Neural progenitor cell (in vitro differentiated cells): ENCODE data around the genes B3GALNT1, NMD3 and SI.

DNA sequence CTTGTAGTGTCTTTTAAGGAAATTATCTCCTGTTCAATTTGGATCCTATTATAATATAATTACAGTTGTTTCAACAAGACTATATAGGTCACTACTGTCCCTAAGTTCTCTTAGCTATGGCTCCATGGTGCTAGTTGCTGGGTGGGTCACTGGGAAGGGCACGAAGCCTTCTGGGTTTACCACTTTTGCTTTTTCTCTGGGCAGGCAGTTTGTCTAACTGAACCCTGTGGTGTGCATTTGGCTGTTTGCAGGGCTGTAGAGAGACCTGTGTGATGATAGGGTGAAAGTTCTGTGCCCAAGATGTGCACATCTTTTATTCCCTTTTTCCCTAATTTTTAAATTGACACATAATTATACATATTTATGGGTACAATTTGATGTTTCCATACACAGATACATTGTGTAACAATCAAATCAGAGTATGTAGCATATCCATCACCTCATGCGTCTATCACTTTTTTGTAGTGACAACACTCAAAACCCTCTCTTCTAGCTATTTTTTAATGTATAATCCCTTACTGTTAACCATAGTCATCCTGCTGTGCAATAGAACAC lies 16.1 kb downstream of the MFSD1 start:
- RAMPAGE, long total RNA = no peak

DNA sequence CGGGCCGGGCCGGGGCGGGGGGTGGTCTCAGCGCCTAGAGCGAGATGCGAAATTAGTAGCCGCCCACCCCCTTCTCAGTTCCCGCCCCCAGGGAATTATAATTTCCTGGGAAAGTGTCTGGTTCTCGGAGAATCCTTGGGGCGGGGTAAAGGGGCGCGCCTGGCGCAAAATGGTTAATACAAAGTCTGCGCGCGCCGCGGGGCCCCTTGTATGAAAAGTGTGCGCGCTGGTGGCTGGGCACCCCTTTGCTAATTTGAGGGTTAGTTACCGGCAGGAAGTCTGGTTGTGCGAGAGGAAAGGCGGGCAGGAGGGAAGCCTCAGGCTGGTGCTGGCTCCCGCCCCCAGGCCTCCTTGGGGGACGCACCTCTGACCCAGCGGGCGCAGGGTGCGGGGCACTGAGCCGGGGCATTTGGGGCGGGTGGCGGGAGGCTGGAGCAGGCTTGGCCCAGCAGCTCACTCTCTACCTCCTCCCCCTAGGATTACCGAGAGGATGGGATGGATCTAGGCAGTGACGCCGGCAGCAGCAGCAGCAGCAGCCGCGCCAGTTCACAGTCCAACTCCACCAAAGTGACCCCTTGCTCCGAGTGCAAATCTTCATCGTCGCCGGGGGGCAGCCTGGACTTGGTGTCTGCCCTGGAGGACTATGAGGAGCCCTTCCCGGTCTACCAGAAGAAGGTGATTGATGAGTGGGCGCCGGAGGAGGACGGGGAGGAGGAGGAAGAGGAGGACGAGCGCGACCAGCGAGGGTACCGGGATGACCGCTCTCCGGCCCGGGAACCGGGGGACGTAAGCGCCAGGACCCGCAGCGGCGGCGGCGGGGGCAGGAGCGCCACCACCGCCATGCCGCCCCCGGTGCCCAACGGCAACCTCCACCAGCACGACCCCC lies 461.0 kb upstream of the C3orf80 start:
- RAMPAGE, long total RNA = no peak

GRCh38 chr3:159790131-159790511 lies 435.1 kb upstream of the C3orf80 start:
- RAMPAGE, long total RNA = no peak

- RAMPAGE, long total RNA = no peak
Measured at GRCh38 chr3:159872391-159872885, 352.8 kb upstream of the C3orf80 start.

DNA sequence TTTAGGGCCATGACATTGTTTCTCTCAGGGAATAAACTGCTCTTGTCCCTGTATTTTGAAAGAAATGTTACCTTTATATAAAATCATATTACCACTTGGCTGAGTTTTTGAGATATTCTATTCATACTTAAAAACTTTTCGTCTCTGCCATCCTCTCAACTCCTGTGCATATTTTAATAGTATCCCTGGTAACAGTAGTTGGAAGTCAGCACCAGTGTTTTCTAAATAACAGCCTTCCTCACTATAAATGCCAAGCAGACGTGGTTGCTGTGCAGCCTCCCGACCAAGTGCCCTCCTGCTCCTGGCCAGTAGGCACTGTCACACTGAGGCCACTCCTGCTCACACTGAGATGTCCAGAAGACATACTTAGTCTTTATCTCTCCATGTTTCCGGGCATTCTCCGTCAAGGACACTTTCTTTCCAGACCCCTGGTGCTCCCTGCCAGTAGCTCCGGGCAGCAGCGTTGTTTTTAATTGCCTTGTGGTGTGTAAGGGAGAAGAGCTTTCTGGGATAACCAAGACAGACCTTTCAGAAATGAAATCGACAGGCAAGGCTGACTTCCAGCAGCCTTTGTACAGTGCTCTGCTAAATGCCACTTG lies 342.5 kb upstream of the C3orf80 start:
- RAMPAGE, long total RNA = no peak

DNA sequence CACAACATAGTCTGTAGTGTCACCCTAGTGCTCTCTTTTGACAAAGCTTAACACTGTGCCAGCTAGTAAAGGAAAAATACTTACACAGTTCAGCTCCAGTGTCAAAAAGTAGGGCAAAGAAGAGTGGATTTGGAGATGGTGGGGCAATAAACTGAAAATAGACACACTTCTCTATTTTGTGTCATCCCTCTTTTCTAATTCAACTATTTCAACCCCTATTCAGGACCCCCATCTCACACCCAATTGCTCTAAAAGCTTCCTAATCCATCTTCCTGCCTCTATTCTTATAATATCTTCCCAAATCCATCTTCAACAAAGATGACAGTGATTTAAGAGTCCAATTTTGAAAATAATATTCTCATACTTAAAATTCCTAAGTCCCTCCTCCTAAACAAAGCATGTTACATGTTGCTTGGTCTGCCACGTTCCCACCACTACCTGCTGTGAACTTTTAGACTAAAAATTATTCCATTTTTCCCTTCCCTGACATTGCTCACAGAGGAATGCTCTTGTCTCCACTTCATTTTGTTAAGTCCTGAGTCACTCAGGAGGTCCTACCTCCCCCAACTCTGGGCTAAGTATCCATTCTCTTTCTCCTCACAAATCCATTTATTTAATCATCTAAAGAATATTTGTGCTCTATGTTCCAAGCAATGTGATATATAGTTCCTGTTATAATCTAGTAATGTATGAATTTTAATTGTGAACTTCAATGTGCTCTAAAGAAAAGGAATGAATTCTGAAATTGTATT lies 41.9 kb upstream of the TRIM59 start:
- RAMPAGE, long total RNA = no peak

GRCh38 chr3:160565625-160566558 lies 521 bp upstream of the KPNA4 start:
- RAMPAGE, long total RNA = no peak

- RAMPAGE, long total RNA = no peak
Measured at GRCh38 chr3:160804770-160805387, 48.8 kb downstream of the PPM1L start.

GRCh38 chr3:160806291-160806883 lies 50.4 kb downstream of the PPM1L start:
- RAMPAGE, long total RNA = no peak

GRCh38 chr3:161104441-161105719 lies at the start of gene B3GALNT1:
B3GALNT1 (minus strand) TSS chr3:161105349.
- RAMPAGE, long total RNA = no peak

DNA sequence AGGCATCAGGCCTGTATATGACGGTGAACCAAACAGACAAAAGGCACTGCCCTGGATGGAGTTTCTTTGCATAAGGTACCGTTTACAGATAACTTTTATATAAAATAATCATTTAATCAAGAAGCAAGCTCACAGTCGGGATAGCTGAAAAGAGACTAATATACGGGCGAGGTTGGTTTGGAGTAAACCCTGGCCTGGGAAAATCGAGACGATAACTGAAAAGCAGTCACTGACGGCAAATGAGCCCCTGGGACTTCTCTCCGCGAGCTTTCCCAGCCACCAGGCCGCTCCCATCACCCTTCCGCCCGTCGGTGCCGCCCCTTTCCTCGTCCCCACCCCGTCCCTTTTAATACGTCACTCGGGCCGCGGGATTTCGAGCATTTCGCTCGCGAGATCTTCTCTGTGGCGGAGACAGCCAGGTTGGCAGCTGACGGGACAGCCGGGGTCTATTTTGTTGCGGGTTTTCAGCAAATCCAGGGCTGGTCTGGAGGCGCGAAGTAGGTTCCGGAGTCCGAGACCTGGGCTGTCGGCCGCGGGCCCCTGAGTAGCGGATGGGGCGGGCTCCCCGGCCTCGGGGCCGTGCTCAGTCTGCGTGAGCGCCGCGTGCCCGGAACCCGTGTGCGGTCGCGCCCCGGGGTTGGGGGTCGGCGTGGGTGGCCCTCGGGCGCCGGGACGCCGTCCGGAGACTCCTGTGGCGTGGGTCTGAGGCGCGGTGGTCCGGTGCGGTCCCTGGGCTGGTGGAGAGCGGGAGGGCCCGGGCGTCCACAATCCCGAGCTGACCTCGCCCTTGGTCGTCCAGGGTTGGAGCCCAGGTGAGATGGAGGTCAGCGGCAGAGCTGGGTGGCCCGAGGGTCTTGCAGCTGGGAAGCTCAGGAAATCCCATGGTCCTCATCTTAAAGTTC lies at the start of gene NMD3:
Gene NMD3 (plus strand): TSS at position 399 of the 902 bp plus-strand sequence.
- RAMPAGE, long total RNA = no peak

DNA sequence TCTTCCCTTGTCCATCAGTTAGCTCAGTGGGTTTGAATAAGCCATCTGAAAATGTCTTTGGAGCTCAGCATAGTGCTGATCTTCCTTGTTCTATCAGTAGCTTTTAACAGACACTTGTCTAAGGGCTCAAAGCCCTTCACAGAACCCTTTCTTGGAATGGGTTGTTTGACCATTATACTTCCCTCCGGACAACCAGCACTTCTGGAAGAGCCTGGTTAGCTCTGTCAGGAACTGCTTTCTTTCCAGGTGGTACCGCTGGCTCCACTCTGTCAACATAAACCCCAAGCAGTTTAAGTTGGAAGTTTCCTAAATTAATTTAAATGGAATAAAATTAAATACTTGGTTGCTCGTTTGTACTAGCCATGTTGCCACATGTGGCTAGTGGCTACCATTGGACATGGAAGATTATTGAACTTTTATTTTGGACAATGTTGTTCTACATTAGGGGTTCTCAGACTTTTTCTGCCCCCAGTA lies 1.8 kb downstream of the NMD3 start:
- RAMPAGE, long total RNA = no peak

DNA sequence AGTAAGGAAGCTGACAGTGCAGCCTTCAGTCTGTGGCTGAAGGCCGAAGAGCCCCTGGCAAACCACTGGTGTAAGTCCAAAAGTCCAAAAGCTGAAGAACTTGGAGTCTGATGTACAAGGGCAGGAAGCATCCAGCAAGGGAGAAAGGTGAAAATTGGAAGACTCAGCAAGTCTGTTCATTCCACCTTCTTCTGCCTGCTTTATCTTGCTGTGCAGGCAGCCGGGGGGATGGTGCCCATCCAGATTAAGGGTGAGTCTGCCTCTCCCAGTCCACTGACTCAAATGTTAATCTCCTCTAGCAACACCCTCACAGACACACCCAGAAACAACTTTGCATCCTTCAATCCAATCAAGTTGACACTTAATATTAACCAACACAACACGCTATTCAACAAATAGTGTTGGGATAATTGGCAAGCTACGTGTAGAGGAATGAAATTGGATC lies 61.3 kb downstream of the NMD3 start:
- RAMPAGE, long total RNA = no peak

DNA sequence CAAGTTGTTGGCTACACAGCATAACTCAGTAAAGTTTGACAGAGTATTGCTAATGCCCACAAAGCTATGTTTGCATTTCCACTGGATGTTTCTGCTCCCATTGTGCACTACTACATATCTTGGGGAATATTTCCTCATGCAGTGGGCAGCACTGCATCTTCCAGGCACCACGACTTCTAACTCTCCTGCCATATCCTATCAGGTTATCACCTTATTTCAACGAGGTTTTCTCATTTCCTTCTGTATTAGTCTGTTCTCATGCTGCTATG lies 789.1 kb downstream of the SI start:
- RAMPAGE, long total RNA = no peak

DNA sequence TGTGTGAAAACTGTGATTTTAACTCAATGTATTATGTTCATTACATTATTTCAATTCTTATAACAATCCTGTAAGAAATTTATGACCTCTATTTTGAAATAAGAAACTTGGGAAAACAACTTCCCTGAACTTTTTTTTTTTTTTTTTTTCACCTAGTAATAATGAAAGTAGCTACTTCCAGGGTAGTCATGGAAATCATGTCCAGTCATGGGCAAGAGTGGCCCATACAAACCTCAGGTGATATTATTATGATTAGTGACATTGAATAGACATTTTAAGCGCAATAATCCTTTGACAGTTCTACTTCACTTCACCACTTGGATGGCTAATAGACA lies 160.2 kb downstream of the SI start:
- RAMPAGE, long total RNA = no peak

GRCh38 chr3:165078254-165078652 lies at the start of gene SI:
SI (minus strand) TSS chr3:165078496.
- RAMPAGE, long total RNA = no peak

GRCh38 chr3:165078653-165079175 lies 418 bp upstream of the SI start:
- RAMPAGE, long total RNA = no peak

DNA sequence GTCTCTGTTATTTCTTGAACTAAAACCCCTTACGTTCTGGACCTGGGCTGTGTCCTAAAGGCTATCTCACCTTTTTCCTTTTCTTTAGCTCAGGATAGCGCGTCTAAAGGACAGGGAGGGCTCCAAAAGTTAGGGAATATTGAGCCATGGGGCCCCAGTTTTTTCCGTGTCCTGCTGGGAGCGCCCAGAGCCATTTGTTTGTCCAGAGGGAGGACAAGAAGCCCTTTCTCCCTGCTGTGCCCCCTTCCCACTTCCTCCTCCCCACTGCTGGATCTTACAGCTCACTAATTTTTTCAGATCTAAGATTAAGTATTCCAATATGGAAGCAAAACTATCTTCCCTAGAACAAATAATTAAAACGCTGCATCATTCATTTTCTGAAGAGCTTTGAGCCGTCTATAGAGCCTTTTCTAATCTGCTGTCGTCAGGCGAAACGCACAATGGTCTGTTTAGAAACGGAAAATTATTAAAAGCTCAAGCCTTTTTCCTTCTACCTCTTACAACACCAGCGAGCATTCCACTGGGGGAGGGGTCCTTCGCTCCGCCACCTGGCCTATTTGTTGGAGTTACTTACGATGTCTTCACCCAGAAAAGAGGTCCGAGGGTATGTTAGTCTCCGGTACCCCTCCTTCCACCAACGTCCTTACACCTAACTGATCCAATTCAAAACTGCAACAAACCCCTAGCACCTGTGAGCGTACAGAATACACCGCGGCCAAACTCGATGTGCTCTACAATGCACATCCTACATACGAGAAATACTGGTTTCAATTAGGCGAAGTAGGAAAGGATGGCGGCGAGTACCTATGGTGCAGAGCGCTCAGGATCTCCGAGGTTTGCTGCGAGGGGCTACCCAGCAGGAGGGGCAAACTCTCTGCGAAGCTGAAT lies 1.2 kb downstream of the SLITRK3 start:
- RAMPAGE, long total RNA = no peak

- RAMPAGE, long total RNA = no peak
Measured at GRCh38 chr3:165785782-165786529, 51.3 kb downstream of the BCHE start.

DNA sequence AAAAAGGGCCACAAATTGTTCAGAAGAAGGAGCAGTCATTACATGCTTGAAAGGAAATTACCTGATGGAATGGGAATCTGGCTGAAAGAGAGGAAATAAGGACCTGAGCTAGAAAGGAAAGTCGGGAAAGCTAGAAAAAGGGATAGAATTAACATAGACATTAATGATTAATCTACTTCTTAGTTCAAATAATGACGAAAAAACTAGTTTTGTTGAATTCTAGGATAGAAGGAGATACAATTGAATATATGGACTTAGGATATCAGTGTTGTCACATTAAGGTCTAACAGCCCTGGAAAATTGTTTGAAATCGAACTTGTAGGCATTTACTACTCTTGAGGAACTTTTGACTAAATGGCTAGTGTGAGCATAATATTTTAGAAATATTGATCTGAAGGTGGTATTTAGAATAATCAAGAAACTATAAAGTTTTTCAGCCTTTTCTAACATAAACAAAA lies 49.7 kb downstream of the BCHE start:
- RAMPAGE, long total RNA = no peak